Helper T cell (primary cell): ENCODE data around the genes HHLA2, MYH15 and CD96.

DNA sequence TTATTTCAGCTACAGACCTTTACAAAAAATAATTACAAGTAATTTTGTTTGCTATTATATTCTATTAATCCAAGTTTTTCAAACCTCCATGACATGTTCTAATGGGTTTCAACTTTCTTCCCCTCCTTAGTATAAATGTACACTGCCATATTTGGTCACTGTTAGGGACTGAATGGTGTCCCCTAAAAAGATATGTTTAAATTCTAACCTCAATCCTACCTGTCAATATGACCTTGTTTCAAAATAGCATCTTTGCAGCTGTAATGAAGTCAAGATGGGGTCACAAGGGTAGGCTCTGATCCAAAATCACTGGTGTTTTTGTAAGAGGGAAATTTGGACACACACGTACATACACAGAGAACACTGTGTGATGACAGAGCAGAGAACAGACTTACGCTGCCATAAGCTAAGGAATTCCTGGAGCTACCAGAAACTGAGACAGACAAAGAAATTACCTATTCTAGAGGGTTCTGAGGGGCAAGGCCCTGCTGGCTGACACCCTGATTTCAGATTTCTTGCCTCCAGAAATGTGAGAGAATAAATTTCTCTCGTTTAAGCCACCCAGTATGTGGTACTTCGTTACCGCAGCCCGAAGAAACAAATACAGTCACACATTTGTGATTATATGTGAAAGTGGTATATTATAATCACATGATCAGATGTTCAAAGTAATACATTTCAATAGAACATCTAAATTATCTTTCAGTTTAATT lies 24.9 kb downstream of the CBLB start:
- PRO-cap, 2 experiments: no peak in any of the 2 experiments

DNA sequence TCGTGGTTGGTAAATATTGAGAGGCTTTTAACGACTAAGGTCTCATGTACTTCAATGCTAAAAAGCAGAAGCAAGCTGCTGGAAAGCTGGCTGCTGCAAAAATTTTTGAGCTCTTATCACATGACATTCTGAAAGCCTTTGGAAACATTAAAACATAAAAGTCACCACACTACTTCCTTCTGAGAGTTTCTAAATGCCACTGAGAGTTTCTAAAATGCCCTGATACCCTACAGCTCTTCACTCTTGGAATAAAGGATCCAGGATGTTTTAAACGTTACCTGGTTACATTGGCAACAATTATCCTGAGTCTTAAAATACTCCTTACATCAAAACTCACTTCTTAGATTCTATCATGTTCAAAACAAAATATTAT lies 39.0 kb upstream of the CBLB start:
- PRO-cap, 2 experiments: no peak in any of the 2 experiments

DNA sequence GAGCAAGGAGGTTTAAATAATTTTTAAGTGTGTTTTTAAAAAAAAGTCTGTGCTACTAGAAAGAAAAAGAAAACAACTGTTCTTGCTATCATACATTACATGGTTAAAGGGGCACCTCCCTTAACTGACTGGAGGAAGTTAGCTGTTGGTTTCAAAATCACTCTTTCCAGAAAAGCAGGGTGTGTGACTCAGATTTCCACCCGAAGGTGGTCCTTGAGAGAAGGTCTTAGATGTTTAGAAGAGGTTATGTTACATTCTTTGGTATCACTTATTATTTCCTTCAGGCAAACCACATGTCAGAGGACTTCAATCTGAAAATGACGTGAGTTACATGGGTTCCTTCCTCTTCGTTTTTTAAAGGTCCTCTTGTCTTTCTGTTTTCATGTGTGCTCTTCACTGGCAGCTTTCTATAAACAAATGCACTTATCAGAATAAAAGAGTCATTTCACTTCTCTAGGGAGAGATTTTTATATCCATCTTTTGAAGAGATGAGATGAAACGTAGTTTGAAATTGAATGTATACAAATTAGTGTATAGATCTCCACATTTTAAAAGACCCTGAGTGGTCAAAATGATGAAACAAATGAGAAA lies 308.0 kb upstream of the CBLB start:
- PRO-cap, 2 experiments: no peak in any of the 2 experiments

DNA sequence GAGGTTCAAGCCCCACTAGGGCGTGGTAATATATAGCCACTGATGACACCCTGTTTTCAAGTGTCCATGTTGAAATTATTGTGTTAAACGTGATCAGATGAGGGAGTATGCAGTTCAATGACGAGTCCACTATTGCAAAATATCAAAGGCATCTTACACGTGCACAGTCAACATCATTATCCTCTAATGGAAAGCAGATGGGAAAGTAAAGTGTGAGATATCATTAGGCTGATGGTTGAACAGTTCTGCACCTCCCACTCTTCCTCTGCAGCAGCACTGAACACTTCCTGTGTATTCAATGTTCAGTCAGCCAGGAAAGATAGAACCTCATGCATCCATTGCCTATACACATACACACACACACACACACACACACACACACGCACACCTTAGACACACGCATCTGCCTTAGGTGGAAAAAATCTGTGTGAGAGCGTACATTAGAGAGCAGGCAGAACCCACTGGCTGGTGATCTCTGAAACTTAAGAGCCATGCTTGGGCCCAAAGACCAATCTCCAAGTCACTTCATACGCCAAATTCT lies 431.7 kb upstream of the CCDC54 start:
- PRO-cap, 2 experiments: no peak in any of the 2 experiments

- PRO-cap, 2 experiments: no peak in any of the 2 experiments
These were observed 167.7 kb upstream of the CCDC54 start for GRCh38 chr3:107209353-107210101.

GRCh38 chr3:107571154-107571472 lies 48.4 kb downstream of the BBX start:
- PRO-cap, 2 experiments: no peak in any of the 2 experiments

GRCh38 chr3:107710173-107710730 lies 187.5 kb downstream of the BBX start:
- PRO-cap, 2 experiments: no peak in any of the 2 experiments

GRCh38 chr3:107956770-107957739 lies 133.8 kb downstream of the CD47 start:
- PRO-cap, 2 experiments: no peak in any of the 2 experiments

DNA sequence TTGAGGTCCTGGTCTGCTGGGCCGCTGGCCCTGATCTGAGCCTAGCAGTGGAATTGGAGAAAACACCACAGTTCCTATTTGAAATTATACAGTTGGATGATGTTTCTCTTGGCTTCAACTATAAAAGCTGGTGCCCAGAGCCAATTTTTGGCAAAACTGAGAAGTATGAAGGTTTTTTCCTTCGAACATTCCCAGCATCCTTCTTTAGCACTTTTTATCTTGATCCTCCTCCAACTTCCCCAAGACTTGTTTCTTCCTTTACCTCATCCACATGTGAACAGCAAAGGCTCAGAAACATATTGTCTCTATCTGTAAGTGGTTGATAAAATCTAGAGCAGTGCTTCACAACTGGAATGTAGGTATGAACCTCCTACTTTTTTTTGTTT lies 83.9 kb downstream of the CD47 start:
- PRO-cap, 2 experiments: no peak in any of the 2 experiments

DNA sequence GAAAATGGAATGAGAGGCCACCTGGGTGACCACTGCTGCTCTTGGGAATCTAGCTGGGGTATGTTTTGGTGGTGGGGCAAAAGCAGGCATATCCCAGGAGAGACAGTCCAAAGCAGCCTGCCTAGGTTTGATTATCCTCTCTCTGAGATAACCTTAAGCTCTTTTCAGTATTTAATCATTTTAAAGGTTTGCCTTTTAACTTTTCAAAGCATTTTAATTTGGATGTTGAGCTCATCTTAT lies 2.0 kb upstream of the CD47 start:
- PRO-cap, 2 experiments: peak in 2 of 2 experiments; most common minus-strand start position 144 of the sequence (in 2)

GRCh38 chr3:108131648-108131986 lies 40.8 kb upstream of the CD47 start:
- PRO-cap, 2 experiments: no peak in any of the 2 experiments

DNA sequence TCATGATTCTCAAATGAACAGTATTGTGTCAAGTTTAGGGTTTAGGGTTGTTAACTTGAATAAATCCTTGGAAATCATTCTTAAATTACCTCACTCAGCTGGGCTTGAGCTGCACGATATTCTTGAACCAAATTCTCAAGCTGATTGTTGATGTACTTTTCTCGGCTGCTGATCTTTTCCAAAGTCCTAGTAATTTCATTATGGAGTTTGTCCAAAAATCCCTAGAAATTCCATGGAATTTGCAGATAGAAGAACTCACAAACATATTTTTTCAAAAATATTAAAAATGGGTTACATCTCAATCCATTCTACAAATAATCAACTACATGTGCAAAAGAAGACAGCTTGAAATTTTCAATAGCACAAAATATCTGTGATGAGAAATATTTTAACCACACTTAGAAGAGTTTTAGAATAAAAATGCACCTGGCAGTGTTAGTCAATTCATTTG lies 55.4 kb downstream of the IFT57 start:
- PRO-cap, 2 experiments: no peak in any of the 2 experiments

- PRO-cap, 2 experiments: no peak in any of the 2 experiments
These were observed at the start of gene HHLA2 for GRCh38 chr3:108296272-108296702. HHLA2 (plus strand) TSS chr3:108296548.

DNA sequence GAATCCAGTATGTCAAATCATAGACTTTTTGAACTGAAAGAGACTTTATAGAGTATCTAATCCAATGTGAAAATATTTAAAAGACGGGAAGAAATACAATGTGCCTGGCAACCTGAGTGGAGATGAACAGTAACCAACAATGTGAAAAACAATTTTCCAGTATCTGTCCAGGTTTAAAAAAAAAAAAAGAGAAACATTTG lies 32.0 kb downstream of the MYH15 start:
- PRO-cap, 2 experiments: no peak in any of the 2 experiments

- PRO-cap, 2 experiments: no peak in any of the 2 experiments
These were observed at the start of gene MYH15 for GRCh38 chr3:108510380-108510970. MYH15 (minus strand) TSS chr3:108510596.

GRCh38 chr3:110311393-110311742 lies 760.2 kb upstream of the NECTIN3 start:
- PRO-cap, 2 experiments: no peak in any of the 2 experiments

GRCh38 chr3:111541819-111542380 lies at the start of gene CD96:
CD96 (plus strand) TSS chr3:111542197.
- PRO-cap, 2 experiments: peak in 2 of 2 experiments; most common plus-strand start chr3:111542216 (in 2); most common minus-strand start chr3:111541970 (in 1)

DNA sequence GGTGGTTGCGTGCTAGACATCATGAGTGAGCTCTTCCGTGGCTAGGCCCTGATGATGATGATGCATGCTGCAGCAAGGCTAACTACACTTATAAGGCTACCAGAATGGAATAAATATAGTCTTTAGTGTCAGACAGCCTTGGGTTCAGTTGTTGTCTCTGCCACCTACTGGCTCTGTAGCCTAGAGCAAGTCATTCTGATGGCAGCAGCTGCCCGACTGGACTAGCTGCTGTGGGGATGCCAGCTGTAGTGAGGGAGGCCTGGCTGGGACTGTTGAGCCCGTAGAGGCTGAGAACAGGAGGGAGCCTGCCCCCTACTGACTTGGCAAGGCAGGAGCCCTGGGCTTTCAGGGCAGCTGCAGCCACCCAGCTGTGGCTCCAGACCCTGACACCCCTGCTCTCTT lies 21.4 kb upstream of the ZBED2 start:
- PRO-cap, 2 experiments: peak in 2 of 2 experiments; most common plus-strand start position 118 of the sequence (in 2)

GRCh38 chr3:111732267-111732747 lies 57.8 kb downstream of the PLCXD2 start:
- PRO-cap, 2 experiments: no peak in any of the 2 experiments

- PRO-cap, 2 experiments: no peak in any of the 2 experiments
These were observed 51.2 kb upstream of the PHLDB2 start for GRCh38 chr3:111807770-111808345.